Measurements from ENCODE around the gene UTRN.

DNA sequence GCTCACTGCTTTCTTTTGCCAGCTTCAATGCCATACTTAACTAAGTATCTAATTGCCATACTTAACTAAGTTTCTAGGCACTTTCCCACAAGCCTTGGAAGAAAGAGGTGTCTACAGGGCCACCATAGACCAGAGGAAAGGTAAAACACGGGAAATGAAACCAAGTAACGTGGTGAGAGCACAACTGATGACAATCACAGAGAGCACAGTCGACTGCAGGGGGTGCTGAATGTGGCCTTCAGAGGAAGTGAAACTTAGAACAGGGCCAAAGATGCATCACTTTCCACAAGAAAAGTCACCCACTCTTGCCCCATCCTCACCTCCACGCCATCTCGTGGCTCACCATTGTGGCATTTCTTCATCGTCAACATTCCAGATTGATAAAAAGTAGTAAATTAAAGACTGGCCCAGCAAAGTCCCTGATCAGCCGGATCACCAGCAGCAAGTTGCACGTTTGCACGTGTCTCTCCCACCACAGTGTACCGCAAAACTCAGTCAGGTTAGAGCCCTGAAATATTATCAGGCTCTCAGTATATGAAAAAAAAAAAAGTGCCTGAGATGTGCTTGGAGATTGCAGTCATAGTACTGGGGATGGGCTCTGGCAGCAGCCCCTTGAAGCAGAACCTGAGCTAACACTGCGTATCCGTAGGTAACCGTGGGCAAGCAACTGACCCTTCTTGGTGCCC lies 31.4 kb downstream of the HIVEP2 start:
- RRBS: no CpG with 5 or more reads among the region's 13 CpGs

DNA sequence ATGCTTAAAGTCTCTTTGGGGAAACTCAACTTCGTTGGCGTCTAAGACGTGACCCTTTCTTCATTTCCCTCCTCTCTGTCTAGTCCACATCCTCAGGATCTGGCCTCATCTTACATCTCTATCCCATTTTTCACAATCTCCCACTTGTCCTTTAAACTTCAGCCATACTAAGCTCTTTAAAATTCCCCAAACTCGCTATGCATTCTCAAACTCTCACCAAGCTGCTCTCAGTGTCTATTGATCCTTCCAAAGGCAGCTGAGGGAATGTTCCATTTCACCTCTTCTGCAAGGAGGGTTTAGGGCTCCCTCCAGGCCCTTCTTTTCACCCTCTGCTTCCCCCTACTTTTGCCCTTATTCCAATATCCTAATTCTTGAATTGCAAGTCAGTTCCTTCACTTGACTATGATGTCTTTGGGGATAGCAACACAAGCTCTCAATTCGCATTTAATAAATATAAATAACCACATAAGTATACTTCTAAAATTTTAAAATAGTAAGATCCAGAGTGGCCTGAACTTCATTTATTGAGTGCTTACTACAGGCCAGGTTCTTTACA lies 22.9 kb downstream of the HIVEP2 start:
- RRBS: no CpG with 5 or more reads among the region's 5 CpGs

DNA sequence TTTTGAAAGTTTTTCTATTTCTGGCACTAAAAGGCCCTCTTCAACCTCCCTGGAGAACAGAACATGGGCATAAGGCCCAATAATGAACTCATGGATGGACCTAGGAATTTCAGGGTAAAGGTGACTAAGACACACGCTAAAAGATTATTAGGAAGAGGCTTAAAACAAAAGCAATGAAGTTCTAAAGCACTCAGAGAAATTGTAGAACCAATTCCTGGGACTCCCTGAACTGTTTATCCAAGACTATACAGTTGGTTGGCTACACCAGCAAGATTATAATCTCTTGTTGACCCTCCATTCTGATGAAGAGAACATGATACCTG lies 1.1 kb downstream of the AIG1 start:
- RRBS: no CpG with 5 or more reads among the region's 1 CpG

GRCh38 chr6:143097153-143097879 lies 36.6 kb downstream of the AIG1 start:
- RRBS: no CpG with 5 or more reads among the region's 6 CpGs

DNA sequence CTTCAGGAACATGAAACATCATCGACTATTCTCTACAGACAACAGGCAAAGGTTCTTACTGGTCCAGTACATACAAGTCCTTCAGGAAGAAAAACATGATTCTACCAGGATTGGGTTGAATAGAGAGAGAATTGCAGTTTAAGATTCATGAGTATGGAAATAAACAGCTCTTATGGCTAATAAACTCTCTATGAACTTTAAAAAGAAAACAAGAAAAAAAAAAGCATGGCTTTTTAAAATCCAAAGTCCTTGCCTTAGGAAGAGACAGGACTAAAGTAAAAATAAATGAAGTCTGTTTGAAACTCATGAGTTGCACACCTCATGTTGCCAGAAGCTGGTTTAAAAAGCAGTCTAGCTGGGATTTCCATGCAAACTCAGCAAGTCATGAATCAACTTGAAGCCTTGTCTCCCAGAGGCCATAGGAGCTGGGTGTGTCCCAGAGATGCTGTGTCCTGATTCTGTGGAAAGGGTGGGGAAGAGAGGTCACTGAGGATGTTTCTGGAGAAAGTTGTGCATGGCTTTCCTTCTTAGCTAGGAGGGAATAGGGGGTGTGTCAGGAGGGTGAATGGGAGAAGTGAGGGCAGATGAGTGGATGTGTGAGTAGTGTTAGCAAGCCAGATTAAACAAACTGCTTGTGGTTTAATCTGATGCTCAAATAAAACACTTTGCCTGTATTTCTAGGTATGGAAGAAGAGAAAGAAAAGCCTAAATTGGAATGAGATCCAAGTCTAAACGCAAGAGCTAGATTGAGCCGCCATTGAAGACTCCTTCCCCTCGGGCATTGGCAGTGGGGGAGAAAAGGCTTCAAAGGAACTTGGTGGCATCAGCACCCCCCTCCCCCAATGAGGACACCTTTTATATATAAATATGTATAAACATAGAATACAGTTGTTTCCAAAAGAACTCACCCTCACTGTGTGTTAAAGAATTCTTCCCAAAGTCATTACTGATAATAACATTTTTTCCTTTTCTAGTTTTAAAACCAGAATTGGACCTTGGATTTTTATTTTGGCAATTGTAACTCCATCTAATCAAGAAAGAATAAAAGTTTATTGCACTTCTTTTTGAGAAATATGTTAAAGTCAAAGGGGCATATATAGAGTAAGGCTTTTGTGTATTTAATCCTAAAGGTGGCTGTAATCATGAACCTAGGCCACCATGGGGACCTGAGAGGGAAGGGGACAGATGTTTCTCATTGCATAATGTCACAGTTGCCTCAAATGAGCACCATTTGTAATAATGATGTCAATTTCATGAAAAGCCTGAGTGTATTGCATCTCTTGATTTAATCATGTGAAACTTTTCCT lies 111.1 kb downstream of the ADAT2 start:
- RRBS: no CpG with 5 or more reads among the region's 4 CpGs

GRCh38 chr6:143568896-143569585 lies 57.5 kb upstream of the FUCA2 start:
- RRBS: no CpG with 5 or more reads among the region's 6 CpGs

DNA sequence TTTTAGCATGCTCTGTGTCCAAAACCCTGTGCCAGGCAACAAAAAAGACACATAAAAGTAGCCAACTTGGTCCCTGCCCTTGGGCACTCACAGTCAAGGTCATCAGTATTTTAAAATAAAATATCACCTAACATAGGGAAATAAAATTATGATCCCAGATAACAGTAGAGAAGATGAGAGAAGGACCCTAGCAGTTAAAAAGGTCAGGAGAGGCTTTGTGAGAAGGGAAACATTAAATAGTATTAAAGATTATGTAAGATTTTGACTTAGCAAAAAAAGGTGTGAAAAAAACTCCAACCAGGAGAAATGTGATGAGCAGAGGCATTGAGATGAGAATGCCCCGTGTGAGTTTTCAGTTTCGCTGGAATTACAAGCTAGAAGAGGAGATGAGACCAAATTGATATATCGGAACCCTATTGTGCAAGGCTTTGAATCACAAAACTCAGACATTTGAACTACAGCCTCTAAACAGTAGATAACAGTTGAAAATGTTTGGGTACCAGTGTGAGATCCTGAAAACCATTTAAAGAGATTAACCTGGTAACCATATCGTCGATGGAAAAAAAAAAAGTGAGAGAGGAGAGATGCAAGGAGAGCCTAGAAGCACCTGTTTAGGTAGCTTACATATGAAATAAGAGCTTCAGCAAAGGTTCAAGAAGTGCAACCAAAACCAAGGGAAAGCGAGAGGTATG lies 65.8 kb upstream of the FUCA2 start:
- RRBS: no CpG with 5 or more reads among the region's 6 CpGs

DNA sequence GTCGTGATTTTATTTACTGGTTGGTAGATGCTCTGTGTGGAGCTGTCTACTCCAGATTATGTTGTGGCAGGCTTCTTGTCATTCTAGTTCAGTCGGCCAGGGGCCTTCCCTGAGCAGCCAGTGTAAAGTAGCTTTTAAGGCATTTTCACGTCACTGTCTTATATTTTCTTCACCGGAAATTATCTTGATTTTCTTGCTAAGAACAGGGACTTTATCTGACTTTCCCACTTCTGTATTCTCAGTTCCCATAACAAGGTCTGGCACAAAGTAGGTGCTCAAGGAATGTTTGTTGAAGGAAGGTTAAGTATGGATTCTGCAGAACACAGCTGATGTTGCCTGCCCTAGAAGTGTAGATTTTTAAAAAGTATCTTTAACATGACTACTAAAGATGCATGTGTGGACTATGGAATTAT lies 887 bp downstream of the LTV1 start:
- RRBS: no CpG with 5 or more reads among the region's 4 CpGs

DNA sequence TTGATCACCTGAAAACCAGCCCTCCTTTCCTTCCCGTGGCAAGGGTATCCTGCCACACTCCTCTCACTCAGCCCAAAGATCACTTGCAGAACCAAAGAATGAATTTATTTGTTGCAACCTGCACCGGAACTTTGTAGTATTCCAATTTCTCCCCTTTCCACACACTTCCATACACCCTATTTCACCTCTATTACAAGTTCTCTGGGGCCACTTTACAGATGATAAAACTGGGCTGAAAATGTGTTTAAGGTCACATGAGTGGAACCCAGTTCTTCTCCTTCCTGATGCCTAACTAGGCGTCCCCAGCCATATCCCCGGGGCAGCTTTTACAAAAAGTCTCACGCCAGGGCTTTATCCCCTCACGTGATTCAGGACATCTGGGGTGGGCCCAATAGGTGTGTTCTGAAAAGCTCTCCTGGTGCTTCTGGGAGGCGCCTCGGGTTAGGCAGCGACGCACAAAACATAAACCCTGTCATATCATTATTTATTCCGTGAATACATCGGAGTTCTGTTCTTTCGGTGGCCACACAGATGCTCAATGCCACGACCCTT lies 32.2 kb downstream of the SF3B5 start:
- RRBS: no CpG with 5 or more reads among the region's 14 CpGs

GRCh38 chr6:144065131-144065415 lies 30.3 kb downstream of the SF3B5 start:
- RRBS: no CpG with 5 or more reads among the region's 11 CpGs

- RRBS: no CpG with 5 or more reads among the region's 7 CpGs
Observed at GRCh38 chr6:144151682-144152501, 1.6 kb downstream of the STX11 start.

DNA sequence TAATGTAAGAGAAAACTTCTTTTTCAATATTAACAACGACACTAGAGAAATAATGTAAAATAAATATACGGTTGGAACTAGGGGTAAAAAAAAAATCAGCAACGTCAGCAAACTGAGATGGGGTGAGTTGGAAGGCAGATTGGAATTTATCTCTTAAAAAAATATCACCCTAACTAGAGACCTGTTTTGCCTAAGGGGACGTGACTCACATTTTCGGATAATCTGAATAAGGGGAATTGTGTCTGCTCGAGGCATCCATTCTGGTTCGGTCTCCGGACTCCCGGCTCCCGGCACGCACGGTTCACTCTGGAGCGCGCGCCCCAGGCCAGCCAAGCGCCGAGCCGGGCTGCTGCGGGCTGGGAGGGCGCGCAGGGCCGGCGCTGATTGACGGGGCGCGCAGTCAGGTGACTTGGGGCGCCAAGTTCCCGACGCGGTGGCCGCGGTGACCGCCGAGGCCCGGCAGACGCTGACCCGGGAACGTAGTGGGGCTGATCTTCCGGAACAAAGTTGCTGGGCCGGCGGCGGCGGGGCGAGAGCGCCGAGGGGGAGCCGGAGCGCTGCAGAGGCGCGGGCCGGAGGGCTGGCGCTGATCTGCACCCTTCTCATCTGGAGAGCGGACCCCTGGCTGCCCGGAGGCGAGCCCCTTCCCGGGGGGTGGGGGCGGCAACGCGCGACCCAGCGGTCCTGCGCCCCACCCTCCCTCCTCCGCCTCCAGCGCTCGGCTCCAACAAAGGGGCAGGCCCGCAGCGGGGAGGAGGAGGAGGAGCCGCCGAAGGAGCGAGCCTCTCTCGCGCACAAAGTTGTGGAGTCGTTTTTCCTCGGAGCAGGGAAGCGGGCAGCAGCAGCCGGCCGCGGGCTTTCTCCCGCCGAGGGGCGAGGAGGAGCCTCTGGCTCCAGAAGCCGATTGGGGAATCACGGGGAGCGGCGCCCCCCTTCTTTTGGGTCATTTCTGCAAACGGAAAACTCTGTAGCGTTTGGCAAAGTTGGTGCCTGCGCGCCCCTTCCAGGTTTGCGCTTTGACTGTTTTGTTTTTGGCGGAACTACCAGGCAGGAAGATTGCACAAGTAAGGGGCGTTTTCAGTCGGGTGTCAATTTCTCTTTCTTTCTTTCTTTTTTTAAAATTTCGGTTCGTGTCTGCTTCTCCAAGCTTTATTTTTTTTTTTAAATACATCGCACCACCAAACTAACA lies at the start of gene UTRN:
UTRN (plus strand) TSS at position 811 of the 1,189 bp plus-strand sequence.
- RRBS: 2% methylated on average over 26 of the region's 96 CpGs

GRCh38 chr6:144286619-144287342 lies 1.6 kb downstream of the UTRN start:
- RRBS: 7% methylated on average over 9 of the region's 43 CpGs

GRCh38 chr6:144331384-144332085 lies 46.4 kb downstream of the UTRN start:
- RRBS: no CpG with 5 or more reads among the region's 12 CpGs

DNA sequence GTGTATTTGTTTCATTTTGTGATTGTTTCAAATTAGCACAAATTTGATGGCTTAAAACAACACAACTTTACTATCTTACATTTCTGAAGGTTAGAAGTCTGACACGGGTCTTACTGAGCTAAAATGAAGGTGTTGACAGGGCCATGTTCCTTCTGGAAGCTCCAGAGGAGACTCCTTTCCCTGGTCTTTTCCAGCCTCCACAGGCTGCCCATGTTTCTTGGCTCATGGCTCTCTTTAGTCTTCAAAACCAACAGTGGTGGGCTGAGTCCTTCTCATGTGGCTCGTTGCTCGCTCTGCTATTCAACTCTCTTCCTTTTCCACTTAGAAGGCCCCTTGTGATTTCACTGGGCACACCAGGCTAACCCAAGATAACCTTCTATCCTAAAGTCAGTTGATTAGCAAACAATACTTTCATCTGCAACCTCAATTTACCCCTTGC lies 79.5 kb downstream of the UTRN start:
- RRBS: no CpG with 5 or more reads among the region's 3 CpGs

- RRBS: no CpG with 5 or more reads among the region's 4 CpGs
Observed at GRCh38 chr6:144481958-144482522, 196.9 kb downstream of the UTRN start.

DNA sequence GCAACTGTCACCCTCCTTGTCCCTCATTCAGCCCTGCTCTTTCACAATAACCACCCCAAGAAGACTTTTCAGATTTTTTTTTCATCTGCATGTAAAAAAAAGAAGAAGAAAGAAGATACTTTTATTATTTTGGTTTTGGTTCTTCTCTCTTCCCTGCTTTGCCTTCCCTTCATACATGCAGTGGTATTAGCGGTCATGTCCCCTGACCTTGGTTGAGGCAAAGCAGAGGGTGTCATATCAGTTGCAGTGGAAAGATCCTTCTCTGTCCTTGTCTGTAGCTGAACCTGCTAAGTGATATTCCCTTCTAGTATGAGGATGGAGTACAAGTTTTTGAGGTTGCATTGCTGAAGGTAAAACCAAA lies 345.7 kb downstream of the UTRN start:
- RRBS: no CpG with 5 or more reads among the region's 1 CpG

GRCh38 chr6:144659067-144660341 lies 374.4 kb downstream of the UTRN start:
- RRBS: no CpG with 5 or more reads among the region's 18 CpGs

- RRBS: no CpG with 5 or more reads among the region's 2 CpGs
Observed at GRCh38 chr6:144664059-144664470, 378.9 kb downstream of the UTRN start.